HL-60 (cell line): ENCODE results near the genes FMN1, GOLGA8A and GJD2.

GRCh38 chr15:33153925-33154433 is 40.5 kb downstream of the FMN1 start:
- RRBS = no CpG with 5 or more reads among the region's 11 CpGs

DNA sequence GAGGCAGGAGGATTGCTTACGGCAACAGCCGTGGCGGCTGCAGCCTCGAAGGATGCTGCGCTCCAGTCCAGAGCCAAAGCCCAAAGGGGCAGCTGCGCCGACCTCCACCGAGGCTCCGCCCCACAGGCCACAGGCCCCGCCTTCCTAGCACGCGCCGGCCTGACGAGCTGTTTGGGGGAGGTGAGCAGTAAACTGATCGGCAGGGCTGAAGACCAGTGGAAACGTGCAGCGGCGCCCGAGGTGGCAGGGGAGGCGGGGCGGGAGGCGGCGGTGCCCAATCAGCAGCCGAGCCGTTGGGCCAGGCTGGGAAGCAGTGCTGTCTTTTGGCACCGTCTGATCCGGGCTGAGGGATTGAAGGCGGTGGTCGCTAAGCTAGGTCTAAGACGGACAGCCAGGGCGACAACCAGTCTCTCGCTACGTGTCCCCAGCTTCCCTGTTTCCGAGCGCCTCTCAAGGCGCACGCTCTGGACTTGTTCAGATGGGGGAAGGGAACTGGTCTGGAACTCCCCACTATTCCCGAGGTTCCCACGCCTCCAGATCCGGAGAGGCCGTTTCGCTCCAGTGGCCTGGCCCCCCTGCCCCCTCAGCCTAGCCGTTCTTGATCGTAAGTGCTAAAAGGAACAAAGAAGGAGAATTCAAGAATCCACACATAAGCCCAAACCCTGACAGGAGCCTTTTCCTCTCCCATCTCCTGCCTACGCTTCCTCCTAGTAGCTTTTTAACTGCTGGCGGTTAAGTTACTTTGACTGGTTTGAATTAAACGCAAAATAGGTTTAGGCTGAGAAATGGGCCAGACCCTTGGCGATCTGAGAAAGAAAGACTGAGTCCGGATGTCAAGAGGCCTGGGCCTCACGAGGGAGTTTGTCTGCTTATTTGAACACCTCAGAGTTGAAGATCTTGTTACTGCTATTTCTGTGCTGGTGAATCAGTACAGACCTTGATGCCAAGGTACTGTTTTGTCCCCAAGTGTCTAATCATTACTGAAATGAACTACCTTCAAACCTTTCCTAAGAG is at the start of gene FMN1:
FMN1 (minus strand) TSS at position 87 of the 1,014 bp plus-strand sequence.
- RRBS = no CpG with 5 or more reads among the region's 50 CpGs

DNA sequence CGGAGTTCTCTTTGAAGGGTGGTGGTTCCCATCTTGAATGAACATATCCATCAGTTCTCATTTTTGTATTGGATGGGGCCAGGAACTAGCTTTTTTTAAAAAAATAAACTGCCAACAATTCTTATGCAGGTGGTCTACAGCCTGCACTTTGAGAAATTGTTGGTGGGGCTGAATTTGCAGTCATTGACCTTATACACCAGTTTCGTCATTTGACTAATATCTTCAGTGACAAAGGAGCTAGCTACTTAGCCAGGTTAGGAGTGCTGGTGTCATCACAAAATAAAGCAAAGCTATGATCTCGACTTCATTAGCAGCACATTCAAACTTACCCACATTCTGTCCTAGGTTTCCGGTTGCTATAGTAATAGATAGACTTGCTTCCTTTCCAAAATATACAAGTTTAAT is 180.2 kb downstream of the RYR3 start:
- RRBS = no CpG with 5 or more reads among the region's 4 CpGs

DNA sequence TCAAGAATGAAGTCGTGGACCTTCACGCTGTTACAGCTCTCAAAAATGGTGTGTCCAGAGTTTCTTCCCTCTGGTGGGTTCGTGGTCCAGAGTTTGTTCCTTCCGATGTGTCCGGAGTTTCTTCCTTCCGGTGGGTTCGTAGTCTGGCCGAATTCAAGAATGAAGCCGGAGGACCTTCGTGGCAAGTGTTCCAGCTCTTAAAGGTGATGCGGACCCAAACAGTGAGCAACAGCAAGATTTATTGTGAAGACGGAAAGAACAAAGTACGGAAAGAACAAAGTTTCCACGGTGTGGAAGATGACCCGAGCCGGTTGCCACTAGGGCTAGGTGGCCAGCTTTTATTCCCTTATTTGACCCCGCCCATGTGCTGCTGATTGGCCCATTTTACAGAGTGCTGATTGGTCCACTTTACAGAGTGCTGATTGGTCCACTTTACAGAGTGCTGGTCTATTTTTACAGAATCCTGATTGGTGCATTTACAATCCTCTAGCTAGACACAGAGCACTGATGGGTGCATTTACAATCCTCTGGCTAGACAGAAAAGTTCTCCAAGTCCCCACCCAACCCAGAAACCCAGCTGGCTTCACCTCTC is 10.2 kb downstream of the KATNBL1 start:
- RRBS = no CpG with 5 or more reads among the region's 17 CpGs

- RRBS = 6% methylated on average over 6 of the region's 32 CpGs
Observed at GRCh38 chr15:34365802-34366851, 869 bp downstream of the LPCAT4 start.

DNA sequence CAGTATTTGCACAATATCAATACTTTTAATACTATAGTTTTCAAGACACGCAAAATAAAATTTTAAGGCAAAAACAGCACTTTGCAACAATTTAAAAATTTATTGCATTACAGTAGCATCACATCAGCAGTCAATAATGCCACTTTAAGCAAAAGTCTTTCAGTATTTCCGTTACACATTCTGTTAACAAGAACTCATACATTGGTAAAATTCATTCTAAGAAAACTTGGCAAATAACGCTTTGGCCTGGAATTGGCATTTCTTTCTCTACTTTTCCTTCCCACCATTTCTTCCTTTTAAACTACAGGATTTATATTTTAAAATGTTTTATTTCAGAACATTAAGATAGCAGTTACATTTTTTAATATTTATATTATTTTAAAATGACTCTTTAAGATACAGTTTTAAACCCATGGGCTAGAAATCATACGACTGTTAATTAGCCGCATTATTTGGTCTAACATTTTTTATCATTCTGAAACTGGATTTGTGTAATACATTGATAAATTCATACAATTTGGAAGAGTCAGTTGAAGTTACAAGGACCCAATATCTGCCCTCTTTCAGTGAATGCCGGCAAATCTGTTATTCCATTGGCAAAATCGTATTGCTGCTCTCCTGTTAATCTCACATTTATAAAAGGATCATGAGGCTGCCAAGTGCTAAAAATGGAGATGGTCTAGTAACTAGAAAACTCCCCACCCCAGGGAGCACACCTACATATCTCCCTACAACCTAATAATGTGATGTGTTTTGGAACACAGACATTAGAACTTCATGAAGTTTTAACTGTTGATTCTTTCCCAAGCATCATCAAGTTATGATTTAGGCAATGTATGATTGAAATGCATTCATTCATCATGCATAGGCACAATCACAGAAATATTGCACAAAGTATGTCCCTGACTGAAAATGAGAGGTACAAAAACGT is 12.3 kb upstream of the LPCAT4 start:
- RRBS = no CpG with 5 or more reads among the region's 8 CpGs

- RRBS = no CpG with 5 or more reads among the region's 57 CpGs
Observed at GRCh38 chr15:34437606-34438050, at the start of gene GOLGA8A. GOLGA8A (minus strand) TSS chr15:34437808.

DNA sequence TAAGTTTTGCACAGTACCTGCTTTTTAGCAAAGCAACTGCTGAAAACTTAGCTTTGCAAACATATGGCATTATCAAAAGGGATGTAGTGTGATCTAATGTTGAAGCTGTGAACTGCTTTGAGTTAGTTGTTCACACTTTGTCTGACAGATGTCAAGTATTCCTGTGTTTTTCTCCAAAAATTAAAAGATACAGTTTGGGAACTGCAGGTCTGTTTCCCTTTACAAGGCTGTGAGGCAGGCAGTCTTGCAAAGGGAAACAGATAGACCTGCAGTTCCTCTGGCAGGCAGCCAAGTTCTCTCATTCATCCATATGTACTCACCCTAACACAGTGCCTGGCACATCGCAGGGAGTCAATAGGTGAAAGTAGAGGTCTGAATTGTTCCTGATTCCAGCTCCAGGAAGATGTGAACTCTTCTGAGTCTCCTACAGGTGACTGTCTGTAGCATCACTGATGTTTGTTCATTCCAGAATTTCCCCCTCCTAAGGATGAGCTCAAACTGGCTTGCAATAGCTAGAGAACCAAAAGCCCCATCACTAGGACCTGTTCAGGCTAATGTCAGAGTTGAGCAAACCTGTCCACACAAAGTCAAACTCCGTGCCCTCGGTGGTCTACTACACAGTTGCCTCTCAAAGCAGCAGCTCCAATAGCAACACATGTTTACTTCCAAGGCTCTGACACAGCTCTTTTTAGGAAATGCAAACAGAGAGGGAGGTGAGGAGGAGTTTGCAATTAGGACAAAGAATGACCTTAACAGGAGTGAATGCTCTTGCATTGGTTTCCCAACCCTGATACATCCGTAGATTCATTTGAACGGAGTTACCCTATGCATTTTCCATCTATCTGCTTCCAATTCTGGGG is 64.6 kb upstream of the GOLGA8B start:
- RRBS = no CpG with 5 or more reads among the region's 5 CpGs

- RRBS = 51% methylated on average over 13 of the region's 44 CpGs
Observed at GRCh38 chr15:34754910-34755218, at the start of gene GJD2. GJD2 (minus strand) TSS chr15:34754998.

- RRBS = no CpG with 5 or more reads among the region's 2 CpGs
Observed at GRCh38 chr15:35209949-35210284, 124.8 kb upstream of the NANOGP8 start.

GRCh38 chr15:35306209-35306715 is 221.2 kb upstream of the NANOGP8 start:
- RRBS = no CpG with 5 or more reads among the region's 1 CpG

- RRBS = no CpG with 5 or more reads among the region's 3 CpGs
Observed at GRCh38 chr15:36599493-36599946, 20.1 kb downstream of the CDIN1 start.

DNA sequence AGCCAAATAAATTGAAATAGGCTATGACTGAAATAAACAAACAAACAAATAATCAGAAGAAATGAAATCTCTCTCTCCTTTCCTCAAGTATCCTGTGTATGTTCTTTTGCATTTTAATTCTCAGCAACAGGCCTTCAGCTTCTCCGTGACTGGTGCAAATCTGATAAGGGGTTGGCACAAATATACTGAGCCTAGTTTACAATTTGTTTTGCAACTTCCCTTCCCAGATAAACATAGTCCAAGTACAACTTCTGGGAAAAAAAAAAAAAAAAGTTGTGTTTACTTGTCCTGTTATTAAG is 185.5 kb downstream of the MEIS2 start:
- RRBS = no CpG with 5 or more reads among the region's 1 CpG

GRCh38 chr15:37084537-37085067 is 15.7 kb downstream of the MEIS2 start:
- RRBS = no CpG with 5 or more reads among the region's 3 CpGs

DNA sequence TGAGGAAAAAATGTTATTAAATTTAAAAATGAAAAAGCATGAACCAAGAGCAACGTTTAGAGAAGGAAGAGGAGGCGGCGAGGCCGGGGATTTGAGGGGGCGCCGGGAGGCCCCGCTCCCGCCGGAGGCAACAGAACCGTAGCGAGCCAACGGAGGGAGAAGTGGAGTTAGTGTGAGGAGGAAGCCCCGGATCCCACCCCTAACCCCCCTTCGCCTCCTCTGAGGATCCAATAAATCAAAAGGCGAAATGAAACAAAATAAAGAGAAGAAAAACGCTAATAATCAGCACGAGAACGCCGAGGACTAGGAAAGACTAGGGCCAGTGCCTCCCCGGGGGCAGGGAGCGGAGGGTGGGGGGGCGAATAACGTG is 1.8 kb downstream of the MEIS2 start:
- RRBS = 4% methylated on average over 5 of the region's 23 CpGs

DNA sequence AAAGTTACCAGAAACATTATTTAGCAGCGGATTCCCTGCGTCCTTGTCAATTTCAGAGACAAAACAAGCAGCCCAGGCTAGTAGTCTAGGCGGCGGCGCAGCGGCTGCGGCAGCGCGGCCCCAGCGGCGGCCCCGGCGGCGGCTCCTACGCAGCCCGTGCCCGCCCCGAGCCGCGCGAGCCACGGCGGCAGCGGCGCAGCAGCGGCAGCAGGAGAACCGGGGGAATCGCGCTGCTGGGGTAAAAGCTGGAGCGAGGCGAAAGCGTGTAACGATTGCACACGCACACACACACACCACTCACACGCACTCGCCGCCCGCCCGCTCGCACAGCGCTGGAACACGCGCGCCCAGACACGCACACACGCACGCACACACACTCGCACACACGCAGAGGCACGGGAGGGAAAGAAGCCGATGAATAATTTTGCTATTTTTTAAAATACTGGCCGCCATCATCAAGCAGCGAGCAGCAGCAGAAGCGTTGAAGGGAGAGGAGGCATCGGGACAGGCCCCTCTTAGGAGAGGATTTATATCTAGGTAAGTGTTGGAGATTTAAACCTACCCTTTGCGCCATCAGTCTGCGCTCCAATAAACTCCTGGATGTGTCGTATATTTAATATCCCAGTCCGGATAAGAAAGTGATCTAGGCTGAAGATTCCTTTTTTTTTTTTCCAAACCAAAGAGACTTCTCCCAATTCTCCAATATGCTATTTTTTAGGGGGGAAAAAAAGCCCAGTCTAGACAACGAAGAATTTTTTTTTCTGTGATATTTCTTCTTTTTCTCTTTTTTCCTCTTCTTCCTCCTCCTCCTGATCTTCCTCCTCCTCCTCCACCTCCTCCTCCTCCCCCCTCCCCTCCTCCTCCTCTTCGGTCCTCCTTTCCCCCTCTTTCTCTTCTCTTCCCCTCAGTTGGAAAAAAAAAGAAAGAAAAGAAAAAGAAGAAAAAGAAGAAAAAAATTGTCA is 1.2 kb downstream of the MEIS2 start:
- RRBS = 3% methylated on average over 12 of the region's 61 CpGs

DNA sequence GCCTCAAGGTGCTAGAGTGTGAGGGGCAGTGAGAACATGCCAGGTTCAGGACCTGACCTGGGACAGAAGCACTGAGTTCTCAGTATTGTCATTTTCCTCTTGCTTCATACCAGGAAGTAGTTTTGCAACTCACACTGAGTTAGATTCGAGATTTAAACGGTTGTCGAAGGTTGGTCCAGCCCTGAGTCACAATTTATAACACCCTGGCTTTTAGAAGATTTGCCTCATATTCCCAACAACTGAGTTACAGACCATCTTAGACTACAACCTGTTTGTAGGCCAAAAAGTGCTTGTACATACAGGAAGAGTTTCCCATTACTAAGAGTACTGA is 11.9 kb upstream of the MEIS2 start:
- RRBS = no CpG with 5 or more reads among the region's 3 CpGs

- RRBS = no CpG with 5 or more reads among the region's 14 CpGs
Observed at GRCh38 chr15:38282608-38283387, 30.2 kb downstream of the SPRED1 start.

GRCh38 chr15:38397867-38398542 is 55.9 kb upstream of the FAM98B start:
- RRBS = no CpG with 5 or more reads among the region's 2 CpGs